ENCODE measurements around a stretch of chr14.

GRCh38 chr14:51328790-51329210 lies 88.8 kb downstream of the TMX1 start:
- PRO-cap = no peak

GRCh38 chr14:51448832-51449481 lies 202.8 kb upstream of the FRMD6 start:
- PRO-cap = no peak

- PRO-cap = no peak
These were observed 162.8 kb upstream of the FRMD6 start for GRCh38 chr14:51488573-51489592.

GRCh38 chr14:51507864-51508598 lies 143.7 kb upstream of the FRMD6 start:
- PRO-cap = no peak

DNA sequence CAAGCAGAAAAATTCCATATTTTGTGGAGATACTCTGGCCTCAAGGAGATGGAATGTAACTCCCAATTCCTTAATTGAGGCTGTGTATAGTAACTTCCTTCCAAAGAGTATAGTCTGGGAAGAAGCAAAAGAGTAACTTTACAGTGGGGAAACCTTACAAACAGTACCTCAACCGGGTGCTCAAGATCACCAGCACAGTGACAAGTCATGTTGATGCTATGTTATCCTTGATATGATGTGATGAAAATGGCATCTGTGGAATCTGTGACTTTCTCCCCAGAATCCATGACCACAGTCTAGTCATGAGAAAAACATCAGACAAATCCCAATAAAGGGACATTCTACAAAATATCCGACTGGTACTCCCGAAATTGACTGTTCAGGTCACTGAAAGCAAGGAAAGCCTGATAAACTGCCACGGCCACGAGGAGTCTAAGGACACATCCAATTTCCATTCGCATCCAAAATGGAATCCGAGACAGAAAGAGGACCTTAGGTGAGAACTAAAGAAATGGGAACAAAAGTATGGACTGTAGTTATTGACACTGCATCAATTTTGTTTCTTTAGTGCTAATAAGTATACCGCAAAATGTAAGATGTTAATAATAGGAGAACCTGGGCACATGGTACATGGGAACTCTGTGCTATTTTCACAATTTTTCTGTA lies 97.3 kb upstream of the FRMD6 start:
- PRO-cap = no peak

- PRO-cap = unidirectional peak, plus-strand start at chr14:51868032
These were observed 7.3 kb downstream of the GNG2 start for GRCh38 chr14:51867549-51868319.

GRCh38 chr14:51869290-51870154 lies 9.1 kb downstream of the GNG2 start:
- PRO-cap = no peak

DNA sequence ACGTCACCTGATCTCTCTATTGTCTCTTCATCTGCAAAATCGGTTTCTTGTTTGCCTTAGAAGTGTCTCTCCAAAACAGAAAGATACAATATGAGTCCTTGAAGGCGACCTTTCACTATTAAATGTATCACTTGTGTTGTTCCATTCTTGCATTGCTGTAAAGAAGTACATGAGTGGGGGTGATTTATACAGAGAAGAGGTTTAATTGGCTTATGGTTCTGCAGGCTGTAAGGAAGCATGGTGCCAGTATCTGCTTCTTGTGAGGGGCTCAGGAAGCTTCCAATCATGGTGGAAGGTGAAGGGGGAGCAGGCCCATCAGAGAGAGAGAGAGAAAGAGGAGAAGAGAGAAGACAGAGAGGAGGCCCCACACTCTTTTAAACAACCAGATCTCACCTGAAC lies 58.8 kb upstream of the RTRAF start:
- PRO-cap = no peak

- PRO-cap = no peak
These were observed 54.0 kb upstream of the NID2 start for GRCh38 chr14:52122832-52123205.

GRCh38 chr14:52835505-52835984 lies 44.1 kb upstream of the GNPNAT1 start:
- PRO-cap = no peak

DNA sequence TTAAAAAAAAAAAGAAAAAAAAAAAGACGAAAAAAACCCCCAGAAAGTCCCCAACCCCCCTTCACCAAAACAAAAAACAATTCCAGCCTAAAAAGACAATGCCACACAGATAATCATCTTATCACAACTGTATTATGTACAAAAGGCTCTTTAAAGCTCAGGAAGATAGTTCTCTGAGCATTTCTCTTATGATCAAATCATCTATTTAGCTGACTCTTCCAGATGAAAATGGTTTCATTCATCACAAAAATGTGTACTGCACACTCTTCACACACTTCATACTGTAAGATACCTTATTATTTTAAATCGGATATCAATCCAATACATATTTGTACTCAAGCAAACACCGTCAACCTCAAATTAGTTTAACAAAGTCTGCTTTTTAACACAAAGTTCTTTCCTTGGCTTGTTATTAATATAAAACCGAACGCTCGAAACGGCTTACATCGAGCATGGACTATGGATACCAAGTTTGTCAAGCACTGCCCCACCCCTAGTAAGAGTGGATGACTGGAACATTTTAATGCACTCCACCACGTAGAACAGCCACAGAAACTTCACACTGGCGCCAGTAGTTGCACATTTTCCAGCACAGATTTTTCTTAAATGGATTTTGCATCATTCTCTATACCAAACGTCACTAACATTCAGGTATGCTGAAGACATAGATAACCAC lies 1.3 kb downstream of the FERMT2 start:
- PRO-cap = no peak

- PRO-cap = no peak
These were observed 91.7 kb upstream of the FERMT2 start for GRCh38 chr14:53042340-53043098.

GRCh38 chr14:53151522-53152277 lies 1.4 kb downstream of the DDHD1 start:
- PRO-cap = no peak

- PRO-cap = no peak
These were observed 185.3 kb upstream of the CDKN3 start for GRCh38 chr14:54211495-54211861.

- PRO-cap = no peak
These were observed 85.4 kb upstream of the CDKN3 start for GRCh38 chr14:54311460-54311785.

- PRO-cap = bidirectional peak, plus-strand start at chr14:54447431, minus-strand start at chr14:54447360
These were observed 6.0 kb upstream of the CNIH1 start for GRCh38 chr14:54447034-54447725.

DNA sequence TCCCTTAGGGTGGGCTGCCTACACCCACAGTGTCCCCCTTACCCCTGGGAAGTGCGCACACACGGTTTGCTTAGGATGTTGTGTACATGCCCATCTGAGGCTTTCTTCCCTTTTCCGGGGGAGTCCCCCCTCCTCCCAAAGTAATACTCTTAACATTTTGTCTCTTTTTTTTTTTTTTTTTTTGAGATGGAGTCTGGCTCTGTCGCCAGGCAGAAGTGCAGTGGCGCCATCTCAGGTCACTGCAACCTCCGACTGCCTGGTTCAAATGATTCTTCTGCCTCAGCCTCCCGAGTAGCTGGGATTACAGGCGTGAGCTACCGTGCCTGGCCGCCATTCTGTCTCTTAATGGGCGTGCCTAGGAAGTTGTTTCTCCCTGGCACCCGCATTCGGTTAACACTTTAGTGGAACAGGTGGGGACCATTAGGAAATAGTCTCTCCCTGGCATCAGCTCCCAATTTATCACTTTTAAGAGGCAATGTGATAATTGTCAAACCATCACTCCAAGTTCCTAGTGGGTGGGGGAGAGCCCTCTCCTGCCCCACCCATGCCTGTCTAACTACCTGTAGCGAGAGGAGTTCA lies 4.6 kb upstream of the GMFB start:
- PRO-cap = unidirectional peak, minus-strand start at position 337 of the sequence

DNA sequence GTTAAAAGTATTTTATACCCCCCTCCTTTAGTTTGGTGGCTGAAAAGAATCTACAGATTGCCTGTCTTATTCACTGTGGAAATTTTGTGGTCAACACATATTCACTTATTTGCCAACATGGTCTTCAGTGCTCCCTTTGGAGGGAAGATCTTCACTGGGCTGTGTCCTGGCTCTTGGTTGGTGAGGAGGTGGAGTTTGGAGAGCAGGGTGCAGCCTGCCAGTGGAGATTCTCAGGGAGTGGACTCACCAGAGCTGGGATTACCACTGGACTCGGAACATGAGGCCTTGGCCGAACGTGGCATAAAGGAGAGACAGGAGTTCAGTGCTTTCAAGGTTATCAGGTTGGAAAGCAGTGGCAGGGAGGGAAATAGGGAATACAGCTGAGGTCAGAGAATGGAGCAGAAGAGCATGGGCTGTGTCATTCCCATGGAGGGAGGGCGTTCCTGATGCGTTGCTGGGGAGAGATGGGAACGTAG lies 39.9 kb downstream of the SAMD4A start:
- PRO-cap = no peak

- PRO-cap = no peak
These were observed 82.1 kb downstream of the SAMD4A start for GRCh38 chr14:54648750-54649685.

DNA sequence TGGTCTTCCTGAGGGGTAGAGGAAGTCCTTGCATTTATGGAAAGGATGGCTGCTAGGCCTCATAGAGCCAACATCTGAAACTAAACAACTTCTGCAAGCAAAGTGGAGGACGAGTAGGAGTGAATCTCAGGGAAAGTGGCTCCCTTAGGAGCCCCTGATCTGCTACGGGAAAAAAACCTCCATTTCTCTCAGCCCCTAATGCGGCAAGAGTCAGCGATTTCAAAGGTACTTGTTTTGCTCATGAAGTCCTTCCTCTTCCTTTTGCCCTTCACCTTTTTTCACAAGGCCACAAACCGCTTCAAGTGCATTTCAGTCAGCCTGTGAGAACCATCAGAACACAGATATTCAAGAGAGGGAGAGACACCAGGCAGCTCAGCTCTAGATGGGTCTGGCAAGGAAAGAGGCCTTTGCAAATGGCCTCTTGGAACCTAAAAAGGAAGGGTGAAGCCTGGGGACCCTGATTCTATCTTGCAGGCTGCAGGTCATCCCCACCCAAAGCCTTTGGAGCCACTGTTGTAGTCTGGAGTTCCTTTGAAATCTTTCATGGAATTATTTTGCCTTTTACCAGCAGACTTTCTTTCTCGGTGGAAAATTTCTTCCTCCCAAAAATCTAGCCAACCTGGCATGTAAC lies 144.9 kb downstream of the SAMD4A start:
- PRO-cap = no peak

Data from ileum (tissue), 1 donor.